Hair follicular keratinocyte (primary cell): ENCODE data around the gene SCUBE1.

DNA sequence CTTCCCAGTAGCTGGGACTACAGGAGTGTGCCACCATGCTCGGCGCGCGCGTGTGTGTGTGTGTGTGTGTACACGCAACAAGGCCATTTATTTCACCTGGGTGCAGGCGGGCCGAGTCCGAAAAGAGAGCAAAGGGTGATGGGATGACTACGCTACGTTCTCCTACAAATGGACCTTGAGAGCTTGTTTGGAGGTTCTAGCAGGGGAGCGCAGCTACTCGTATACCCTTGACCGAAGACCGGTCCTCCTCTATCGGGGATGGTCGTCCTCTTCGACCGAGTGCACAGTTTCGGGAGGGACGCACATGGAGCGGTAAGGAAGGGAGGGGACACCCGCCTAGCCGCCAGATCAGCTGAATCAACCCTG, 11.1 kb downstream of the SERHL2 start:
- RAMPAGE, long total RNA = no peak

GRCh38 chr22:42627993-42628519, 12.3 kb downstream of the ATP5MGL start:
- RAMPAGE, long total RNA = no peak

GRCh38 chr22:42644984-42645796, 4.0 kb downstream of the CYB5R3 start:
- RAMPAGE, long total RNA = no peak

DNA sequence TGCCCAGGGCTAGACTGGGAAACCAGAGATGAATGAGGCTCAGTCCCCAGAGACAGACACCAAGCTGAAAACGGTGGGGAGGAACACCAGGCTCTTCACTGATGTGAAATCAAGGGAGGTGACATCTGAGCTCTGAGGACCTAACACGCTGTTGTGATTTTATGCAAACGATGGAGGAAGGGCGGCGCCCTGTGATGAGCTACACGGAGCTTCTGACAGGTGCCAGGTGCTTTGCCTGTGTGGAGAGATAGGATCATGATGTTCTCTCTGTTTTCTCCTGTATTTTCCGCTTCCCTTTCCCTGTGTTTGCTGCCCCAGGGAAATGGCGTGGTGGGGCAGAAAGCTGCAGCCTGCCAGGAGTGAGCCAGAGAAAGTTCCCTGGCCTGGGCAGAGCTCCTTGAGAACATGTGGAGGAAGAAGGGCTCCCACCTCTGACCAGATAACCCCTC, 6.6 kb upstream of the CYB5R3 start:
- RAMPAGE, long total RNA = no peak

- RAMPAGE, long total RNA = no peak
Measured at GRCh38 chr22:42881901-42882731, 25.0 kb upstream of the ARFGAP3 start.

GRCh38 chr22:42903445-42904246, 46.6 kb upstream of the ARFGAP3 start:
- RAMPAGE, long total RNA = no peak

DNA sequence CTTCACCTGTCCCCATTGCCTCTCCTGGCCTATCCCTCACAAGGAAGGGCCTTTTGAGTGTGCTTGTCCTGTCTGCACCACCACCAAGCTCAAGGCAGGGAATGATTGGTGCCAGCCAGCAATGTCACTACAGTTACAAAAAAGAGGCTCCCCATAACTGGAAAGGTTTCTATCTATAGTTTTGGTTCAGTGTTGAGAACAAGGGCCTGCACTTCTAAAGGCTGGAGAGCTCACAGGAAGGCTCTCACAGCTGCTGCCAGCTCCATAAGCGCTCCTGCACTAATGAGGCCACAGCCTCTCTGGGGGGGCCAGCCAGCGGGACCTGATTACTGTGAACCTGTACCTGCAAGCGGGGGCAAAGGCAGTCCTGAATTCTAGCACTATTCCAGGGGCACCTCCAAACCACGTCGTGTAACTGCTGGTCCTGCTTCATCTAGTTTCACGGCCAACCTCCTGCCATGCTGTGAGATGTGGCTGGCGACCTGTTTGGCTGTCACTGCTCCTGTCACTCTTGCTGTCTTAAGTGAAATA, 53.1 kb upstream of the ARFGAP3 start:
- RAMPAGE, long total RNA = no peak

GRCh38 chr22:42993750-42994471, 21.0 kb downstream of the PACSIN2 start:
- RAMPAGE, long total RNA = no peak

DNA sequence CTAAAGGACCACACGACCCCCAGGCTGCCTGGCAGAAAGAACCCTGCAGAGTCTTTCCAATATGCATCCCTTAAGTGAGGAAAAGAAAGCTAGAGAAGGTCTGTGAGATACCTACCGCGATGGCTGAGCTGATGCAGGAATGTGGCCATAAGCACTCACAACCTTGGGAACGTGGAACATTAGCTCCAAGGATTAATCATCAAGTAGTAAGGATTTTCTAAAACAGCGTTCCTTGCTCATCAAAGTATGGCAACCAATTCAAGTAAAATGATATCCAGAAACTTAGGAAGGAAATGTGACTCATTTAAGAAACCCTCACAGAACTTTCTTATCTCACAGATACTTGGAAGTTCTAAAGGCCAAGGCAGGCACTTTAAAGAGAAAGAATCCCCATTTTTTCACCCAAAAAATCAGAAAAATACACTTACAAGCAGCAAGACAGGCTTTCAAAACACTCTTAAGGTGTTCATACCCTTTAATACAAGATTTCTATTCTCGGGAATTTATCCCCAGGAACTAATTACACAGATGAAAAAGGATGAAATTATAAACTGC, 12.7 kb downstream of the PACSIN2 start:
- RAMPAGE, long total RNA = no peak

DNA sequence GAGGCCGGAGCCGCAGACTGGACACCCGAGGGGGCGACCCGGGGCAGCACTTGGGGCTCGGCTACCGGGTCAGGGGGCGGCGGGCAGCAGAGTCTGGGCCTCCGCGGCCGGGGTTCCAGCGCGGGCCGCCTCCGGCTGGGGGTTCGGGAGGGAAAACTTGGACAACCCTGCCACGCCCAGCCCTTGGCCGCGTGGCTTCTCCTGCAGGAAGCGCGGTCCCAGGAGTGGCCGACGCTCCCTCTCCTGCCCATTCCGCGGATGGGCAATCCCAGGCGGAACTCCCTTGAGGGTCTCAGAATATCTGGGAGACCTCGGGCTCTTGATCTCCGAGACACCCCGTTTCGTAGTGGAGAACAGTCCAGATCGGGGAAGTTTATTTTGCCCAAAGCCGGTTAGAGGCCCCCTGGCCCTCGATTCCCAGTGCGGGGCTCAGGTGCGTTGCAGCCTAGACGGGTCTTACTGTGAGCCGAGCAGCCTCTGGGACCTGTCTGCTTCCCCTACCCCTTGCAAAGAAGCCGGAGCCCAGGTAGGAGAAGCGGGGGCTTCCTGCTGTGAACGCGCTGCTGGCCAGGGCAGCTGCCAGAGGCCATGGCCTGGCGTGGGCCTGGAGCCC, 442 bp downstream of the TSPO start:
- RAMPAGE, long total RNA = no peak

- RAMPAGE, long total RNA = no peak
Measured at GRCh38 chr22:43153694-43154142, 2.4 kb downstream of the TSPO start.

- RAMPAGE, long total RNA = no peak
Measured at GRCh38 chr22:43183308-43184603, 3.2 kb downstream of the TTLL12 start.

DNA sequence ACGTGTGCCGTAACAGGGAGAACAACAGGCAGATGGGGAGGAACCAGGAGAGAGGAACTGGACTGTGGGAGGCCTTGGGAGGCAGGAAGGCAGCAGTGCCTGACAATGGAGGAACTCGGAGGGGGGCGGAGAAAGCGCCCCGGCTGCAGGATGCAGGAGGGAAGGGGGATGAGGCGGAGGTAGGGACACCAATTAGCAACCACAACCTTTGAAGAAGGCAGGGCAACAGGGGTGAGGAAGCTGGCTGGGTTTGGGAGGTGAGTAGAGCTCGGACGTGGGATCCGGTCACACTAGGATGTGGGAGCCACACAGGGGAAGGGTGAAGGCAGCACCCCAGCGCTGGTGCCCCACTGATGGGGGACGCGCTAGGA, 67.4 kb downstream of the SCUBE1 start:
- RAMPAGE, long total RNA = no peak

- RAMPAGE, long total RNA = no peak
Measured at GRCh38 chr22:43308772-43309087, 34.4 kb downstream of the SCUBE1 start.

DNA sequence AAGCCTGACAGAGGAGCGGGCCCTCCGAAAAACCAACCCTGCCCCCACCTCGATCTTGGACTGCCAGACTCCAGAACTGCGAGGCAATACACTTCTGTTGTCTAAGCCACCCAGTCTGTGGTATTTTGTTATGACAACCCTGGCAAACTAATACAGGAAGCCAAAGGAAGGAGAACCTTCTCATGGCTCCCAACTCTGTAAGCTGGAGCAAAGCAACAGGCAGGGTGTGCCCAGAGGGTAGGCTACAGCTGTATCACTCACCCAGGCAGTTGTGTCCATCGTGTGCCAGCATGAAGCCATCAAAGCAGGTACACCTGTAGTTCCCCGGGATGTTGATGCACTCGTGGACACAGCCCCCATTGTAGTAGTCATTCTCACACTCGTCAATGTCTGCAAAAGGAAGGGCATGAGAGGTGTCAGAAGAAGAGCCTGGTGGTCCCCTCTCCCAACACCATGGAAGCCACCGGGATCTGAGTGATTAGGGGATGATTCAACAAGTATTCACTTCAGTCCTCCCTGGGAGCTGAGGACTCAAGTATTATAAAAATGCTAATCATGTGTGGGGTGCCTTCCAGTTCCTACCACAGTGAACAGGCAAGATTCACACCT, 23.4 kb downstream of the SCUBE1 start:
- RAMPAGE, long total RNA = no peak

DNA sequence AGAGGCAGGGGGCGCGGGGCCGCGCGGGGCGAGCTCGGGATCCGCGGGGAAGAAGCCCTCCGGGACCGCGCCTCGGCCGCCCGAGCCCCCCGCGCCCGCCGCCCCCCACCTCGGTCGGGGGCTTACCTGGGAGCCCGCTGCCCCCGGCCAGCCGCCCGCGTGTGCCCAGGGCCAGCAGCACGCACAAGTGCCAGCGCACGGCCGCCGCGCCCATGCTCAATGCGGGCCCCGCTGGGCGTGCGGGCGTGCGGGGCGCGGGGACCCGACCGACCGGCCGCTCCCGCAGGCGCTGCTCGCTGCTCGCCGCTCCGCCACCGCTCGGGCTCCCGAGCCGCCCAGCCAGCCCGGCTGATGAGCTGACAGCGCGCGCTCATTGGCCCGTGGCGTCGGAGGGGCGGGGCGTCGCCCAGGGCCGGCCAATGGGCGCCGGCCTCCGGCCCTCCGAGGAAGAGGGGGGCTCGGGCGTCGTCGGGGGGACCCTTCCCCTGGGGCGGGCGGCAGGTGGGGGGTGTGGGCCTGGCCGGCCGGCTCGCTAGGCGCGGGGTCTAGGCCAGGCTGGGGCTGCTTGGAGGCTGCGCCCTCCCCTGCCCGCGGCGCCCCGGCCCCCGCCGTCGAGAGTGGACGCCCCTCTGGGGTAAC, at the start of gene SCUBE1:
SCUBE1 (minus strand) TSS at position 325 of the 639 bp plus-strand sequence.
- RAMPAGE, long total RNA = no peak

DNA sequence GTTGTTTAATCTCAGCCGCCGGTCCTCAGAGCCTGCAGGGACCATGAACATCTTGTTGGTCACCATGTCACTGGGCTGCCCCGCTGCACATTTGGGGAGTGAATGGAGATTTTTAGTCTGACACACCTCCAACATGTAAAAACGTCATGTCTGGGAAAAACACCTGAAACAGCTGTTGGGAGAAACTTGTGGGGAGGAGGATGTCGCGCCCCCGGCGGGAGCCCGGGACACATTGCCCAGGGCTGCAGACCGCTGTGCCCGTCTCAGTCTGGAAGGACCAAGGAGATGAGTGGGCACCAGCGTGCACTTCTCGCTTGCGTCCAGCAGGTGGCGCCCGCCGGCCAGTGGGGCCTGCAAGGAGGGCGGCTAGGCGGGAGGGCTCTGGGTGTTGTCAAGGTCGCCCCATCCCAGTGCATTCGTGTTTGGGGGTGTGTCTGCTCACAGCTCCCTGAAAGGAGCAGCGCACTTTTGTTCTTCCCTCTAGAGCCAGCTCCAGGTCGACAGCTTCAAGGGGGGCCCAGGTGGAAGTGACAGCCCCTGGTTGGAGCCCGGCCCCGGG, 23.5 kb upstream of the MPPED1 start:
- RAMPAGE, long total RNA = no peak

DNA sequence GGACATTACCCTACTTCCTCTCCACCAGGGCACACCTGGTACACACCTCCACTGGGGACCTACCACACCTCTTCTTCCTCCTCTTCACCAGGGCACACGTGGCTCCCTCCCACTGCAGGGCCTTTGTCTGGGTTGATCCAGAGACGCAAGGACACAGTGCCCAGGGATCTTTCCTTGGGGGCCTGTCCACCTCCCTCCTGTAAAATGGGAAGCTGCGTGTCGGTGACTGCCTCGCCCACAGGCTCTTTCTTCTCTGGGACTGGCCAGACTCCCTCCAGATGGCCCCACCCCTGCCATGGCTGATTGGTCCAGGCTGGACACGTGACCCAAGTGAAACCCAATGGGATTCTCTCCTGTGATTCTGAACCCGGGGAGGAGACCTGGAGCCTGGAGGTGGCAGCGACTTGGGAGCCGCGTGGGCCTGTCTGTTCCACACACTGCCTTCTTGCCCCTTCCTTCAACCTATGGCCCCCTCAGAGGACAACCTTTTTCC, 12.5 kb upstream of the MPPED1 start:
- RAMPAGE, long total RNA = no peak

DNA sequence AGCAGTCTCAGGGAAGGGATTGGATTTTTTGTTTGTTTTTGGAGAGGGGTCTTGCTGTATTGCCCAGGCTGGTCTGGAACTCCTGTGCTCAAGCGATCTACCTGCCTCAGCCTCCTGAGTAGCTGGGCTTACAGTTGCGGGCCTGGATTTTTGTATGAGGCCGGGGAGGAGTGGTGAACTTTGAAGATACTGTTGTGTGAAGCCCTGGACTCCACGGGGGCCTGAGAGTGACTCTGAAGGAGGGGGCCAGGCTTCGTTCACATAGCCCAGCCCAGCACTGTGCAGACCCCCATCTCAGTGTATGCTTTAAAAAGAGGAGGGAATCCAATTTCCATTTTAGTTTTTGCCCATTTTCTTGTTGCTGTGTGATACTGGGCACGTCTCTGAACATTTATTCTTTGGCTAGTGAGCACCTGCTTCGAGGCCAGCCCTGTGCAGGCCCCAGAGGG, 13.7 kb downstream of the SAMM50 start:
- RAMPAGE, long total RNA = no peak

- RAMPAGE, long total RNA = no peak
Measured at GRCh38 chr22:44206868-44207323, 26.2 kb downstream of the PARVG start.